GM06990 (cell line): ENCODE measurements around a stretch of chr20.

- RRBS: no CpG with 5 or more reads among the region's 19 CpGs
Measured at GRCh38 chr20:48656068-48656905, 171.5 kb downstream of the PREX1 start.

GRCh38 chr20:48702141-48702711 is 125.6 kb downstream of the PREX1 start:
- RRBS: no CpG with 5 or more reads among the region's 6 CpGs

DNA sequence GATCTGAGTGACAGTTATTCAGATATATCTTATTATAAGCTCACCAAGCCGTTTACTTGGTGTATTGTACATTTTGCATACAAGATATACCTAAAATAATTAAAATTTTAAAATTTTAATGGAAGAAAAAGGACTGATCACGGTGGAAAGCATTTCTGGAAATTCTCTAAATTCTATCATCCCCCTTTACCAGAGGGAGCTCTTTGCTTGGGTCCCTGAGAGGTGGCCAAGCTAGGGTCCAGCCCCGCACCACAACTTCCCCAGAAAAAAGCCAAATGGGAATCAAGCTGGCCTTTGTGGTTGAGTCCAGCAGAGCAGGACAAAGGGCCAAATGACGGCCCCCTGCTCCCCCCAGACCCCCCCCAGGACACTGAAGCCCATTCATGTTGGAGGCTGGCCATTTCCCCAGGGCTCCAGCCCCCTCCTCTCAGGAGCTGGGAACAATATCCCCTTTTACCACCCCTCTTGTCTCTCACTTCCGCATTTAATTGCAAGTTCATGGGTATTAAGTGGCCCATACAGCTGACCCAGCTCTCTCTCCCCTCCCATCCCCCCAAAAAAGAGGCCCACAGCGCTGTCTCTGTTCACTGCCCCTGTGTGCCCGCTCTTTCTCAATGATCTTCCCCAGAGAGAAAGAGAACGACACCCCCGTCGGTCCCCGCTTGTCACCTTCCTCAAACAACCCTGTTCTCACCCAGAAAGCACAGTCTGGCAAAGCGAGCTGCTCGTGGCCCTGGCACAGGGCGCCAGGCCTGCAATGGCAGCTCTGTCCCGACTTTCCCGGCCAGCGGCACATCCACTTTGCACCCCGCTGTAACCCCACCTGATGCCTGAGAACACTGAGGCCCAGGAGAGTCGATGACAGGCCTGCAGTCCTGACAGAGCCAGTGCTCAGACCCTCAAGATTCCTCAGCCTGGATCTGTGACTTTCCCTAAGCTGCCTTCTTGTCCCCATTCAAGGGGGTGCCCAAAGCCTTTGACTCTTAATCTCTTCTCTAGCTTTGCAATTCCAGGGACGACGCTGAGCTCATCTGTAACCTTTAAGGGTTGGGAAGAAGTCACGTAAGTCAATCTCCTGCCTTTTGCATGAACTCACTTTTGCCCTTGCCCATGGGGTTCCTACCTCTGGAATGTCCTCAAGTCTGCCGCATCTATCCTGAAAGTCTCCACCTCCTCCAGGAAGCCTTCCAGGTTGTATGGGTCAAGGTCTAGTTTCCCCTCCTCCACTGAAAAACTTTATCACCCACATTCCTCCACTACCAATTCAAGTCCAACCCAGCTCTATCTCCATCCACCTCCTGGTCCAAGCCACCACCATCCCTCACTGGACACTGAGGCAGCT is 30.3 kb downstream of the PREX1 start:
- RRBS: no CpG with 5 or more reads among the region's 23 CpGs

- RRBS: no CpG with 5 or more reads among the region's 2 CpGs
Measured at GRCh38 chr20:48864740-48865104, 36.9 kb upstream of the PREX1 start.

DNA sequence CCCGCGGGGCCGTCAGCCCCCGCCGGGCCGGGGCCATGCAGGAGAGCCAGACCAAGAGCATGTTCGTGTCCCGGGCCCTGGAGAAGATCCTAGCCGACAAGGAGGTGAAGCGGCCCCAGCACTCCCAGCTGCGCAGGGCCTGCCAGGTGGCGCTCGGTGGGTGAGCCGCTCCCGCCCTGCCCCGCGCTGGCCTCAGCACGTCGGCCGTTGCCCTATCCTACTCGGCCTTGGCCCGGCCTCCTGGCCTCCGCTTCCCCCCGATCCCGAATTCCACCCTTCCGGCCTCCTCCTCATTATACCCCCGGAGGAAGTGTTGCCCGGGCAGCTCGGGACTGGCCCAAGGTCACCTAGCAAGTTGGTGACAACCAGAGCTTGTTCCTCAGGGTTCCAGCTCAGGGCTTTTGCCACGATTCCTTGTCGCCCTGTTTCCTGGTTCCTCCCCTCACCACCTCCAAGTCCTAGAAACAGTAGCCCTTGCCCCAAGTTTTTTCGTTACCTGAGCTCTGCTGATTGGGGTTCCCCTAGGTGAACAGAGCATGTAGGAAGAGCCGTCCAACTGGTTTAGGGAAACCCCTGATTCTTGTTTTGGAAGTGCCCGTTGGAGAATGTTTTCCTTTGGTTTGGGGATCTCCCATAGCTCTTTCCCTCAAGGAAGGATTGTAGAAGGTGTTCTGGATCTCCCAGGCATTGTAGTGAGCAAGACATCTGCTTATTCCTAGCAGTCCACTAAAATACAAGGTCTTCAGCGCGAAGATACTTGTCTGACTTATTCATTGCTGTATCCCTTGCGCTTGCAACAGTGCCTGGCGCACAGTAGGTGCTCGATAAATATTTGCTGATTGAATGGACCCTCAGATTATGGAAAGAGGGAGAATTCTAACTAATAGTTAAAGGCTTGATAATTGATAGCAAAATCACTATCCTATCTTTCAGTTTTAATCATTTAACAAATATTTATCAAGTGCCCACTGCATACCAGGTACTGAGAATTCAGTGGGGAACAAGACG is 648 bp downstream of the ARFGEF2 start:
- RRBS: 4% methylated on average over 12 of the region's 40 CpGs

GRCh38 chr20:48931676-48931996 is 10.1 kb downstream of the ARFGEF2 start:
- RRBS: no CpG with 5 or more reads among the region's 5 CpGs

- RRBS: no CpG with 5 or more reads among the region's 12 CpGs
Measured at GRCh38 chr20:48956616-48957604, 35.4 kb downstream of the ARFGEF2 start.

DNA sequence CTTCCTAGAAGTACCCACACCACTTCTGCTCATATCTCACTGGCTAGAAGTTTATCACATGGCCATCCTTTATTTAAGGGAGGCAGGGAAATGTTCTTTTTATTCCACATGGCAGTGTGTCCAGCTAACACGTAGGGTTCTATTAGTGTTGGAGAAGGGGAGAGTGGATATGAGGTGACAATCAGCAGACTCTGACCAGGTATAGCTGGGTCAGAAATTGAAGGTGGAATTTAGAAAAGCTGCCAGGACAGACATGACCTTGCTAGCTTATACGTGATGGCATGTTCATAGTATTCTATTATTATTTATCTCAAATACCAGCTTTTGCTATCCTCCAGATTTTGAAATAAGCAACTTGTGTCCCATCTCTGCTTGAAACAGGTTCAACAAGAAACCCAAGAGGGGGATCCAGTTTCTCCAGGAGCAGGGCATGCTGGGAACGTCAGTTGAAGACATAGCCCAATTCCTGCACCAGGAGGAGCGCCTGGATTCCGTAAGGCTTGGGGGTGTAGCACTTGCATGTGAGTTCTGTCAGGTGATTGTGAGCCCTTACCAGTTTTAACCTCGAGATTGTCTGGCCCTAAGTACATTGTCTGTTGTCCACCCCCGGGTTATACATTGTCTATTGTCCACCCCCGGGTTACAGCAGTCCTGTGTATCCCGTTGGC is 61.6 kb upstream of the CSE1L start:
- RRBS: no CpG with 5 or more reads among the region's 9 CpGs

GRCh38 chr20:48985016-48985580 is 61.0 kb upstream of the CSE1L start:
- RRBS: no CpG with 5 or more reads among the region's 9 CpGs

- RRBS: no CpG with 5 or more reads among the region's 10 CpGs
Measured at GRCh38 chr20:49103676-49104797, 57.9 kb downstream of the CSE1L start.

GRCh38 chr20:49221298-49221680 is 2.1 kb downstream of the DDX27 start:
- RRBS: no CpG with 5 or more reads among the region's 7 CpGs

DNA sequence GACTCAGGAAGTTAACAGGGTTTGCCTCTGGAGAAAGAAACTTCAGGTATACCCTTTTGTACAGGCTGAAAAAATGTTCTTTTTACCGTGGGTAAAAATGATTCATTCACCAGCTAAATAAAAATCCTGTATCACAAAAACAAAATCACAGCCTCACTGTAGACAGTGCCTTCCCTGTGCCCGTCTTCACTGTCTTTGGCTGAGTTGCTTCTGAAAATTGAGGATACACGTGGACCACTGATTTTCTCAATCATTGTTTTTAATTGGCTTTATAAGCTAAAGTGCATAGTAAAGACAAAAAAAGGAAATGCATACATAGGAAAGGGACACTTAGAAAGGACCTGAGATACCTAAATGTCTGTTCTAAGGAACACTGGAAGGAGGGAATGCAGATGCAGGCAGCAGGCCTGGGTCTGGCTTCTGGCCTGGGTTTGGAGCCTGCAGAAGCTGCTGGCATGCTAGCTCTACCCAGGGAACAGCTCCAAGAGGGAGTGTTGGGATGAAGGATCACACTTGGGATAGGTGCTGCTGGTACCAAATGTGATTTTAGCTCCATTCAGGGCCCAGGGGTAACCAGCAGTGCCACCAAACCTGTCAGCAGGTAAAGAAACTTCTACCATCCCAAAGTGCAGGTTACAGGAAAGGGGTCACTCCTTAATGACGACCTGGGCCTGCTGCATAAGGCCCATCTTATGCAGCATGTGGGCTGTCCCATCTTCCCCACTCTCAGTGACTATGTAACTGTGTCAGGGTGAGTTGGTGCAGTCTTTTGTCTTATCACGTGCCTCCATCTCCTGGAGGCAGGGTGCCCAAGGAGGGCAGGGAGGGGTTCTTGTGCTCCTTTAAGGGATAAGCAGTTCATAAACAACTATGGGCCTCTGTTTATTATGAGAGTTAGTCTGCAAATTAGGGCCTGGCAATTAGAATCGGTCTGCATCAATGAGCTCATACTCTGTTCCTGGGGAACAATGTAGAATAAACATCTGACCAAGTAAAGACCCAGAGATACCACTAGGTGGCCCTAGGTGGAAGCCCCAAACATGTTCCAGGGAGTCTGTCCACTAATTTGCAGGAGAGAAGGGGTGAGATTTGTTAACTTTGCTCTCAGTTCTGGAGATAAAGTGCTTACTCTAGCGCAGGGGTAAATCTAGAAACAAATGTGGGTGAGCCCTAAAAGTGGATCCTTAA is 26.8 kb downstream of the DDX27 start:
- RRBS: no CpG with 5 or more reads among the region's 7 CpGs

GRCh38 chr20:49248106-49248542 is 28.9 kb downstream of the DDX27 start:
- RRBS: no CpG with 5 or more reads among the region's 9 CpGs

GRCh38 chr20:49369315-49370160 is 91.7 kb upstream of the ZNFX1 start:
- RRBS: no CpG with 5 or more reads among the region's 11 CpGs

GRCh38 chr20:49381492-49381954 is 100.9 kb downstream of the KCNB1 start:
- RRBS: no CpG with 5 or more reads among the region's 4 CpGs

DNA sequence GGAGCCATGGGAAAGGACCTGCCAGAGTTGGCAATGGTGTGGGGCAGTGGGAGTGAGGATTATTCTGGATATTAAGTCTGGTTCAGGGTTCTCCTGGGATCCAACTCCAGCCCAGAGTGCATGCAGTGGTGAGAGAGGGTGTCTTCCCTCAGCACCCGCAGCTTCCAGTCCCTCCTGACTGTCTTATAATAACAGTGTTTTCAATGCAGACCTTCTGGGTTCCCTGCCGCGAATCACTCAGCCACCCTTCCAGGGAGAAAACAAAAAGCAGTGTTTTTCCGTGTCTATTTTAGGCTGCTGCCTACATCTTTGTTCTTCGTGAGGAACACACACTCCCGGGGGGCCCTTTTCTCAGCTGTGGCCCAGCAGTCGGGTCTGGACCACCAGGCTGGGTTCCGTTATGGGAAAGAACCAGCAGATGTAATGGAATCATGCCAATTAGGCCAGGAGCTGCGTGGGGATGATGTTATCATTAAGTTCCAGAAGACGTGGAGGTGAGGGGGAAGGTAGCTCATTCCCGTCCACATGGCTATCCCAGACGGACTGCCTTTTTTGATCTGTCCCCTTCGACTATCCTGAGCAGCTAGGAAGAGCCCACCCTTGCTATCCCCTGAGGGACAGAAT is 54.8 kb downstream of the KCNB1 start:
- RRBS: no CpG with 5 or more reads among the region's 13 CpGs

DNA sequence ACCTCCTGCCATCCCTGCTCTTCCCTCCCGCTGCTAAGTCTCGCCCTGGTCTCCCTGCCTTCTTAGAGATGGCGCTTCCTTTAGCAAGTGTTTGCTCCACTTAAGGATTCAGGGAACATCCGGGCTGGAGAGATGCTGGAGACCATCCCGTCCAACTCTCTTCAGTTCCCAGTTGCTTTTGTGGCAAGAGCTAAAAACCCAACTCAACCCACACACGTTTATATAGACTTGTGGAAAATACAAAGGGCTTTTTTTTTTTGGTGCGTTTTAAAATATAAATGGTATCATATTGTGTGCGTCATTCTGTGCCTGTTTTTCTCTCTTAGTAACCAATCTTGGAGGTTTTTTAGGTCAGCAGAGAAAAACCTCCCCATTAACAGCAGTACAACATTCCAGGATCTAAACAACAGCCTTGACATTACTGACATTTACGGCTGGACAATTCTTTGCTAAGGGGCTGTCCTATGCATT is 20.3 kb upstream of the PTGIS start:
- RRBS: no CpG with 5 or more reads among the region's 9 CpGs

- RRBS: no CpG with 5 or more reads among the region's 15 CpGs
Measured at GRCh38 chr20:49631720-49632367, 63.9 kb upstream of the PTGIS start.

DNA sequence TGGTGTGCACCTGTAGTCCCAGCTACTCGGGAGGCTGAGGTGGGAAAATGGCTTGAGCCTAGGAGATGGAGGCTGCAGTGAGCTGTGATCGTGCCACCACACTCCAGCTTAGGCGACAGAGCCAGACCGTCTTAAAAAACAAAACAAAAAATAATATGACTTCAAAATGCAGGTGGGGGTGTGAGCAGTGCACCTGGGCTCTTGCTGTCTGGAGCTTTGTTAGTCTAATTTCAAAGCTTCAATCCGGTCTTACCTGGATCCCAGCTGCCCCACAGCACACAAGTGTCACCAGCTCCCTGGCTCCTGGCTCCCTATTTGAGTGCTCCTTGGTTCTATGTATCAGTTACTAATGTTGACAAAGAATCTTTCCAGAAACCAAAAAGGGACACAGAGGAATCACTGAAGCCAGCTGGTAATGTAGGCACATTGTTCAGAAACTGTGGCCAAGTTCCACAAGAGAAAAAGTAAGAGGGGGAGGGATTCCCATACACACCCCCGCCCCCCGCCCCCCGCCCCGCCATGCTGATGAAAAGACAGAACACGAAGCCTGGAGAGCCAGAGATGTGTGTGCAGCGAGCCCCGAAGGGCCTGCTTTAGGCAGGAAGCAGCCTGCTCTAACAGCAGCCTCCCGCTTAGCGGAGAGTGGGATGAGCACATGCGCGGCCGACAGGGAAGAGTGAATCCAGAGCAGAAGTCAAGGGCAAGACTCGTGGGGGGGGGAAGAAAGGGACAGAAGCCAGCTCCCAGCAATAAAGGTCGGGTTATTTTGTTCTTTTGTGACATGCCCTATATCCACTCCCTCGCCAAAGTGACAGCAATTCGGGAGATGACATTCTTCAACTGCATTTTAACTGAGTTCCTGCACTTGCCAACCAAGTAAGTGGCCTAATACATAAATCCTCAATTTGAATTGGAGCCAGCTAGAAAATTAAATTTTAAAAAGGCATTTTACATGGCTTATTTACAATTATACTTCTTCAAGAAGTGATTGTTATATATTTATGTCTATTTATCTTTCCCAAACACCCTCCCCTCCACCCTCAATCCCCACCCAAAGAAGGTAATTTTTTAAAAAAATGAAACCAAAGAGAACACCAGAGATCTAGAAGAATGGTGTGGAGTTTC is 67.2 kb upstream of the PTGIS start:
- RRBS: no CpG with 5 or more reads among the region's 21 CpGs

- RRBS: no CpG with 5 or more reads among the region's 6 CpGs
Measured at GRCh38 chr20:49647635-49648494, 65.8 kb downstream of the B4GALT5 start.